ENCODE data around the gene HMGB1.

DNA sequence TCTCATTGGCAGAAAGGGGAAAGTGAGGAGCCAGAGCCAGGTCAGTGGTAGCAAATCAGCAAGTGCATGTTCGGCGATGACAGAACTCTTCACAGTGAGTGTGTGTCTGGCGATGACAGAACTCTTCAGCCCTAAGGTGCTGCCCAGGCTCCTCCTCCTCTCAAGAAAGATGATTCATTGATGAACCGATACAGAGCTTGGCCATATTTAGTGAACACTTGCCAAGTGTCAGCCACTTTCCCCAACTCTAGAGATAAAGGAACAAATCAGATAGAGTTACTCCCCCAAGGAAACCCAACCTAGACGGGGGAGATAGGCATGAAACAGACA lies 199.3 kb upstream of the UBL3 start:
- PRO-cap, result no peak

GRCh38 chr13:30142792-30143302 lies 164.5 kb downstream of the KATNAL1 start:
- PRO-cap, result no peak

DNA sequence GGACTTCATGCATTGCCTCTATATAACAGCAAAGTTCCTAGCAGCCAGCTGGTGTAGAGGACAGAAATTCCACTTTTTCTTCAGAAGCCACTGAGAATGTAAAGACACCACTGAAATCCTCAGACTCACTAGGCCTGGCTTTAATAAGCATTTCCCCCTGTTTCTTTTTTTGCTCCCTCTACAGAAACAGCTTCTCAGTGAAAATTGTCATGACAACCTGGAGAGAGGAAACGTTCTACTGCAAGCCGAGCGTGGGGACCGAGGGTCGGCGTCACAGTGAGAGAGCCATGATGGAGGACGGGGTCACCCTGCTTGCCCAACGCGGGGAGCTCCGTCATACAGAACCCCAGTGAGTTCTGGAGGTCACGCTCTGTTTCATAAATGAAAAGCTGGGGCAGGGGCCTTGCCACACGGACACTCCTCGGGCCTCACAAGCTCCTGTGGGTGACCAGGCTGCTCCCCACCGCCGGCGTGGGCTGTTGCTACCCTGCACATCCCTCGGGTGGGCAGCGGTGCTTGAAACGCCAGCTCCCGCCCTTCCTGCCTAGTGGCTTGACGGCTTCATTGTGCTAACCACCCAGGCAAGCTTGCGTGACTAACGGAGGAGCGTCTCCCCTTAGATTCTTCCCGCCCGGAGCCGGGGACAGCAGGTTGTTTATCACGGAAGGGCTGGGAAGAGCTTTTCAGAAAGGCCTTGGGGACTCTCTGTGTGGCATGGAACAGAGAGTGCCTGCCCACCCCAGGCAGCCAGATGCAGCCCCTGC lies 153.7 kb downstream of the KATNAL1 start:
- PRO-cap, result no peak

DNA sequence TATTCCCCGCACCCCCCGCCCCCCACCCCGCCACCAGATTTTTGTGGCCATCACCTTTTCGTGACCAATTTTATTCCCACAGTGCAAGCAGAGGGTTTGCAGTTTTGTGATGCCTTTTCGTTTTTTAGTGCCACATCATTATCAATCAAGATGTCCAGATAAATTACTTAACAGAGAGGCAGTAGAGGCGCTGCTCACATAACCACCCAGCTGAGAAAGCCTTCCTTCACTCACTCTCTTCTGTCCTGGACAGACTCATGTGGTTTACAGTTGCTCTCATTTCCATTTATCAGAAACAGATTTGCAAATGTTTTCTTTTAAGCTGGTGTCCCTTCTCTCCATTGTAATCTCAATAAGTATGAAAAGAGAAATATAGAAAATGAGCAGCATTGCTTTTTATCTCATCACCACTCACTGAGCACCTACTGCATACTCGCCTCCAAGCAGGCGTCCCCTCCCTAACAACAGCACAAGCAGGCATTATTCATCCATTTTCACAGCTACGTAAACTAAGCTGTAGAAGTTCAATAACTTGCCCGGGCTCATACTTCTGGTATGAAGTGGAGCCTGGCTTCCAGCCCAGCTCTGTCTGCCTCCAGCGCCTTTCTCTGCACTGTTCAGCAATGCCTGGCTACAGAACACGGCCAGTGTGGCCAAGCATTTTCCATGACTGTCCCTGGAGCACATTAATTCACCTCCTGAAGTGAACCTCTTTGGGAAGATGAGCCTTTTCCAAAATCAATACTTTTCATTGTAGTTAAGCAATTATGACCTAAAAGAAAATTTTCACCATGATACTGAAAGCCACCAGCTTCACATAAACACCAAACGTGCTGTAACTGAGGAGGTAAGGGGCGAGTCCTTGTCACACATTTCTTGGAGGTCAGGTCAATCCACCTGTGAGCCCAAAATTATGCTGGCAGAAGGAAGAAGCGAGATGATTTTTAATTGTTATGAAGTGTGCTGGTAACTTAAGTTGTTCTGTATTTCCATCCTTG lies 34.7 kb upstream of the KATNAL1 start:
- PRO-cap, result no peak

- PRO-cap, result no peak
These were observed 16.9 kb upstream of the UBE2L5 start for GRCh38 chr13:30405362-30405847.

DNA sequence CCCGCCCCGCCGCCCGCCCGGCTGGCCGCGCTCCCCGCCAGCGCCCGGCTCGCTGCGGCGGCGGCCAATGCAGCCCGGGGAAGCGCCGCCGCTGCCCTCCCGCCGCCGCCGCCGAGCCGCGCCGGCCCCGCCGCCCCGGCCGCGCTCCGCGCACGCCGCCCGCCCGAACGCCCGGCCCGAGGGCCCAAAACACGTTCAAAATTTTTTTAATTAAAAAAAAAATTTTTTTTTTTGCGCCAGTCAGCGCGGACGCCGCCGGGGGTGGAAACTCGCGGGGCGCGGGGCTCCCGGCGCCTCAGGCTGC lies 497 bp downstream of the HMGB1 start:
- PRO-cap, result no peak

DNA sequence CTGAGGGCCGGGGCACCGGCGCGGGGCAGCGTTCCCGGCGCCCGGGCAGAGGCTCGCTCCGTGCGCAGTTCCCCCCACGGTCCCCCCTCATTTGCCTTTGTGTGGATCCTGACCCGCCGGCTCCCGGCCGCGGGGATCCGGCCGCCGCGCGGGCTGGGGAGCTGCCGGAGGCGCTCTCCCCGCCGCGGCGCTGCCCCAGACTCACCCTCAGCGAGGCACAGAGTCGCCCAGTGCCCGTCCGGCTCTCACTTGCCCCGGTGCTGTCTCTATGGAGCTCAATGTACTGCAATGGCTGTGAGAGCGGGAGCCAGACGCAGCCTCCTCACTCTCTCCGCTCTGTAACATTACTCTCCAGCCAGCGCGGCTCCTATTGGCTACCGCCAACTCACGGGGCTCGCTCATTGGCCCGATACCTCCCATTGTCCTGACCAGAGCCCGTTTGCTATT lies at the start of gene HMGB1:
Gene HMGB1, minus strand, starts transcription at position 346 of the 447 bp plus-strand sequence.
- PRO-cap, result bidirectional peak, plus-strand start at position 94 of the sequence, minus-strand start at position 93 of the sequence; bidirectional peak, plus-strand start outside the sequence, minus-strand start at position 340 of the sequence

GRCh38 chr13:30623395-30624093 lies 5.8 kb downstream of the USPL1 start:
- PRO-cap, result no peak

GRCh38 chr13:30647816-30648166 lies 30.1 kb downstream of the USPL1 start:
- PRO-cap, result no peak

GRCh38 chr13:30689996-30691331 lies 44.9 kb upstream of the ALOX5AP start:
- PRO-cap, result bidirectional peak, plus-strand start at chr13:30690533, minus-strand start at chr13:30690418

- PRO-cap, result unidirectional peak, plus-strand start at chr13:30697771; unidirectional peak, plus-strand start at chr13:30697831
These were observed 37.8 kb upstream of the ALOX5AP start for GRCh38 chr13:30697572-30698014.

DNA sequence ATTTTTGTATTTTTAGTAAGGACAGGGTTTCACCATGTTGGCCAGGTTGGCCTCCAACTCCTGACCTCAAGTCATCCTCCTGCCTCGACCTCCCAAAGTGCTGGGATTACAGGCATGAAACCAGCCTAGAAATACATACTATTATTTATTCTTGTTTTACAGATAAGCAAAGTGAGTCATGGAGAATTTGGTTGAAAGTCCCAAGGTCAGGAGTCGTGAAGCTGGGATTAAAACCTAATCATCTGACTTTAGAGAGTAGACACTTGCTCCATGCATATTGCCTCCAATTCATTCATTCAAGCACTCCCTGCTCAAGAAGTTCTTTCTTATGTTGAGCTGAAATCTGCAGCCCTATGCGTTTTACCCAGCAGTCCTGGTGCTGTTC lies 4.2 kb downstream of the ALOX5AP start:
- PRO-cap, result no peak

DNA sequence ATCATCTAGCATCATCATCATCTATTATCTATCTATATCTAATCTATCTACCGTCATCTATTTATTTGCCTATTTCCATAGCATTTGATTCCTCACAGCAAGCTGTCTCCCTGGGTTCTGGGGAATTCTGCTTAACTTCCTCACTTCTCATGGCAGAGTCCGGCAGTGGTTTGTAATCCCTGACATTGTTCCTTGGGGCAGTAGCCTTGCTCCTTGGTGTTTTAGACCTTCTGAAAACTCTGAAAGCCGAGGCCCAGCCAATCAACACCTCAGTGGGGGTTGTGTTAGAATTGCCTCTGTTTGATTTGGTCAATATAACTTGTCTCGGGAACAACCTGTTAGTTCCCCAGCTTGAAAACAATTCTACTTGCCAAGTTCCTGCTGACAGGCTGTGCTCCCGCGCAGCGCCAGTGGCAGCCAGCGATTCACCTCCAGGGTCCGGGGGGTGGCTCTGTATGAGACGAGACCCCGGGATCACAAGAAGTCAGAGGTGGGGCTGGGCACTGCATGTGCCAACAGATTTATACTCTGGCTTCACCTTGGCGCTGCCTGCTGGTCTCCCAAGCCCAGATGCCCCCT lies 81.5 kb upstream of the MEDAG start:
- PRO-cap, result bidirectional peak, plus-strand start at position 360 of the sequence, minus-strand start at position 232 of the sequence

DNA sequence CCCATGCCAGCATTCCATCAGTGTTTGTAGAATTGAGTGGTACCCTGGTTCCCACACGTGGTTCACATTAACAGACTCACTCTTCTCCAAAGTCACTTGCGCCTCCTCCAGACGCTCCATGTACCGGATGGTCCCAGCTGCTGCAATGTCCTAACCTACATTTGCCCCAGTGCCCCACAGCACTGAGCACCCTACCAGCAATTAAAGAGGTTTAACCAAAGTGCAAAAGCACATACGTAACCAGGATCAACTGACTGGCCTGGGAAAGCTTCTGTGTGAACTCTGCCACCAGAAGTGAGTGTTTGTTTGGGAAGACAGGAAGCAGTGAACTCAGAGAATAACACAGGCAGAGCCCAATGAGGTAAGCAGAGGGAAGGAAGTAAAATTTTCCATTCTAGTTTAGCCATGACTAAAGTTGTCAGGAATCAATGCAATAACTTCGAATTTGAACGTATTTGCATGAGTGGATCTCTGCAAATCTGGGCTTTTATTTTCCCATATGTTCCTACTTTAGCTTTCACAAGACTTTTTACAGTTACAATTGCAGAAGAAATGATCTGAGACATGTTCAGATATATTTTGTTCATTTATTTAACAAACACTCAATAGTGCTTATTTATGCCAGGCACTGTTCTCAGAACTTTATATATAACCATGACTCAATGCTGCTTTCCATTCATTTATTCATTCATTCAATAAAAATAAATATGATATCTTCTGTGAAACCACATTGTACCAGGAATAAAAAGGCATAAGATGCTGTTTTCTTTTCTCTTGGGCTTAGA lies 7.2 kb upstream of the MEDAG start:
- PRO-cap, result unidirectional peak, minus-strand start at position 117 of the sequence

DNA sequence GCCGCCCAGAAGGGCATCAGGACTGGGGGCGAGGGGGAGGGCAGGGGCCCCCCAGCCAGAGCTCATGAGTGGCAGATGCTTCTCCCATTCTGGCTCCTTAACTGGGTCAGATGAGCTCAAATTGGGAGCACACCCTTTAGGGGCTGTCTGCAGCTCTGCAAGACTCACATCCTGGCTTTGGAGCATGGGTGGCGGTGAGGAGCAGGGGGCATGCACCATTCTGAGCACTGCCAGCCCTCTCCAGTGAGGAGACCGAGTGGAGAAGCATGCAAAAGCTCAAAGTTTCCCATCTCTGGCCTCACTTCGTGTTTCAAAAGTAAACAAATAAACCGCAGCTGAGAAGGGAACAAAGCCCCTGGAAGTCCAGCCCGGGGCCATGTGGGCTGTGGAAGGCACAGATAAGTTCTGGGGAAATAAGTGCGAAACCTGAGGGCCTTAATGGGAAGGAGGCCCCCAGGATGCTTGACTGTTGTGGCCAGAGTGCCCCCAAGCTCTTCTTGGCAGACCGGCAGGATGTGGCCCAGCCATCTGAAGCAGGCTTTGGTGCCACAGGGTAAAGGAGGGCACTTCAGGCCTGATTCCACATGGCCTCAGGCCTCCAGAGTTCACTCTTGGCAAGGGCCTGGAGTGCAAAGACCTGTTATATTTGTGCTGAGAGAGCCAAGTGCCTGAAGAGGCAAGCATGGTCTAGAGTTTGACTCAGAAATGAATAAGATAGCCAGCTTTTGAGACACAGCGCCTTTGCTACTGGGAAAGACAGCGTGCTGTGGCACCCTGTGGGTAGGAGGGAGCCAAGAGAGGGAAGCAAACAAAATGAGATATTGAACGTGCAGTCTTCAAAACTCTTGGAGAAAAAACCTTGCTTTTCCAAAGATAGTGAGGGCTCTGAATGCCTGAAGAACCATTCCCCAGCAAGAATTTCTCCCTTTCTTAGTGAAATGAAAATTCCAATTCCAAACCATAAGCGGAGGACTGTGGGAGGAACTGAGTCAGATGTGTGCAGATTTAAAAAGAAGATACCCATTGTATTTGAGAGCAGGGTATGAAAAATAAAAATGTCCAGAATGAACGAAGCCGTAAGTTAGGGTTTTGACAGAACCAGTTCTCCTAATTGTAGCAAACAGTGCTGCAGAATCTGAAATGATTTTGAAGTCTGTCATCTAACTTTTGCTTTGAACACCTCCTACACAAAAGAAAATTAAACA lies 1.3 kb downstream of the MEDAG start:
- PRO-cap, result no peak

DNA sequence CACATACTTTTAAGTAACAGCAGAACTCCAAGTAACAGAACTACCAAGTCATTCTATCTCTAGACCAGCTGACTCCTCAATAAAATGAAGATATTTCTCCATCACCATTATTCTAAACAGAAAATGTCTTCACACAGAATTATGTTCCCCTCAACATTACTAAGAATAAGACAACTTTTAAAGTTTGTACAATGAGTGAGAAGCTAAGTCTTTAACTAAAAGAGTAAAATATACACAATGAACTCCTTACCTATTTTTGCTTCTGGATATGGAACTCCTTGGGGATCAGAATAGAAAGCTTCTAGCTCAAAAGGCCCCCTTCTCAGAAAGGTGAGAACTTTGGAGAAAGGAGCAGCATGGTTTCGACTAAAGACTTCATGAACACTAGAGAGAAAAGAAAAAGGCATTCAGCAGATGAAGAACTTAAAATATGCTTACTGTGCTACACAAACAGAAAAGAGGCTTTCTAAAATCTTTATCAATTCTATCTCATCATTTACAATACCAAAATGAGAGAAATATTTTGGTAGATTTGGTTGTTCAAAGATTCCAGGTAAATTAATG lies 13.9 kb downstream of the HSPH1 start:
- PRO-cap, result no peak

DNA sequence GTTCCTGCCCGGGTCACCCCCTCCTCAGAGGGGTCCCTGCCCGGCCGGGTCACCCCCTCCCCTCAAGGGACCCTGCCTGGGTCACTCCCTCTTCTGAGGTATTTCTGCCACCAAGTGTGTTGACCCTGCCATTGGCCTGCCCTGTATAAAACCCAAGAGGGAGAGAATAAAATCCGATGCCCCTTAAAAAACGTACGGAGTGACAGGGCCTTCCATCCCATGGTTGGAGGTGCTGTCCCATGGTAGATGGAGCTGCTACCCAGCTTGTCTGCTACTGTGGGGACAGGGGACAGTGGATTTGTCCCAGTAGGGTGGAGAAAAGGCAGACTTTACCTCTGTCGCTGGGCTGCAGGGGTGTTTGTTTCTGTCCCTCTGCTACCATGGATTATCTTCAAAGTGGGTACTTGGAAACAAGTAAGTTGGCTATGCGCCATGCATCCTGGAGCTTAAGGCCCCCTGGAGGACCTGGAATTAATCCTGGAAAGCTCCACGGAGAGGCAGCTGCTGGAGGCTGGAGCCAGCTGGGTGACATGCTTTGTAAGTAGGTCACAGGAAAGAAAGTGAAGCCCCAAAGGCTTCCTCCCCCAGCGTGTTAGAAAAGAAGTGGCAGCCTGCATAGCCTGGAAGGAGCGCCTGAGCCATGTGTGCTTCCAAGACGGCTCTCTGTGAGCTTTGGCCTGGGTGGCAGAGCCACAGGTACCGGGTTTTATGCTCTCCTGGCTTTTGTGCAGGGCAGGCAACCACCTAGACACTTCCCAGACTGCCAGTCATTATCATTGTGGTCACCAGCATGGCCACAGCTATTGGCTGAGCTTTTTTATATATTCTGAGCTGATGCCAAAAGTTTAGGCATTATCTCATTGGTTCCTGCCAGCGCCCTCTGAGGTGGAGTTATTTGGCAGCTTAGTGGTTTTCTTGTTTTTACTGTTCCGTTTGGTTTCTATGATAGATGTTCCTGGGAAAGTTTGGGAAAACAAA lies 9.4 kb downstream of the B3GLCT start:
- PRO-cap, result no peak

DNA sequence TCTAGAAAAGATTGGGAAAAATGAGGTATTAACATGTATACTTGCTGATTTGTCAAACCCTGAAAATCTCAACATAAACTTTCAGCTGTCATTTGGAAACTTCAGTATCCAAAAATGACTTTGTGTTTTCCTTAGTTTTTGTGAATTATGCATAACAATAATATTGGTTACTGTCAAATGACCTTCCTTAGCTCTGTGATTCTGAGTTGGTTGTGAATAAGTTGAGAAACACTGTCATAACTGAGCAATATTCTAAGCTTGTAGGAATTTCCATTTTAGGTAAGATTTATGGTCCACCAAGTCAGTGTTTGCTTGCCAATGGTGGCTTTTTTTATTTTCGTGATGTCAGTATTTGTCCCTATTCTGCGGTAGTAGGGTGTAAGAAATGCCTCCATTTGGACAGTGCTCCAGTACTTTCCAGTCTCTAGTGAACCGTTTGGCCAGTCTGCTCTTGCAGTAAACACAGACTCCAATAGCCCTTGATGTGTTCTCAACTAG lies 94.6 kb downstream of the FRY start:
- PRO-cap, result no peak

DNA sequence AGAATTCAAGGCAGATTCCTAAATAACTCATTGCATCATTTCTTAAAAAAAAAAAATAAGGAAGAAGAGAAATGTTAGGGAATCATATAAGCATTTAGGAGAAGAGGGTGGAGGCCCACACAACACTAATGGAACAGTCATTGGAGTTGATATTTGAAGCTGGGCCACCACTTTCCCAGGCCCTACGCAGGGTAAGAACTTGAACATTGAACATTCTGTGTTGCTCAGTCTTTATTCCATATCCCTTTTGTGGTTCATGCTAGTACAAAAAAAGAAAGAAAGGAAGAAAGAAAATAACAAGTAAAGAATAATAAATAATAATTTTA lies 127.6 kb downstream of the FRY start:
- PRO-cap, result no peak

- PRO-cap, result bidirectional peak, plus-strand start at chr13:32254182, minus-strand start at chr13:32253985
These were observed 61.1 kb downstream of the ZAR1L start for GRCh38 chr13:32253837-32254751.

Data from rectum (tissue), 1 donor.